ENCODE measurements around the genes TACR2 and NEUROG3.

DNA sequence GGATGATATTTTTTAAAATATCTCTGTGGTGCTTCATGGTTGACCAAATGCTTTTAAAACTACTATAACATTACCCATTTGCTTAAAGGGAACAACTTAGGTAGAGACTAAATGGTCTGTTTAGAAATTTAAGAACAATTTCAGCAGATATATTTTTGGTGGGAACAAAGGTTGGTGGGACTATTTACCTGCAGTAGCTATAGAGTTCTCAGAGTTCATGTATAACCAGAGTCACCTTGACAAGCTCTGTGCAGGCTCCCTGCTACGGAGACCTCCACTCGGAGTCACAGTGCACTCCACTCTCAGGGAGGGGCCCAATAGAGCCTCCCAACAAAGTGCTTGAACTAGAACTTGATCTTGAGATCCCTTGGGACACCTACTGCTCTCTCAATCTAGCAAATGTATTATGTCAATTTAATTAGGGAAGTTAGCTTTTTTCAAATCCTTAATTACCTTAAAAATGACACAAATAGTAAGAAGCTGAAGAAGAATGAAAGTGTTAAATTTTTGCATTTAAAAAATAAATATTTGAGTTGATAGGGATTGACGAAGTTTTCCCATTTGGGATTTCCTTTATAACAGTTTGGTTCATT is 2.3 kb downstream of the MYPN start:
- RRBS, 2 experiments: no CpG with 5 or more reads among the region's 3 CpGs

- RRBS, 2 experiments: no CpG with 5 or more reads among the region's 7 CpGs
Observed at GRCh38 chr10:68153448-68154165, 44.3 kb downstream of the MYPN start.

DNA sequence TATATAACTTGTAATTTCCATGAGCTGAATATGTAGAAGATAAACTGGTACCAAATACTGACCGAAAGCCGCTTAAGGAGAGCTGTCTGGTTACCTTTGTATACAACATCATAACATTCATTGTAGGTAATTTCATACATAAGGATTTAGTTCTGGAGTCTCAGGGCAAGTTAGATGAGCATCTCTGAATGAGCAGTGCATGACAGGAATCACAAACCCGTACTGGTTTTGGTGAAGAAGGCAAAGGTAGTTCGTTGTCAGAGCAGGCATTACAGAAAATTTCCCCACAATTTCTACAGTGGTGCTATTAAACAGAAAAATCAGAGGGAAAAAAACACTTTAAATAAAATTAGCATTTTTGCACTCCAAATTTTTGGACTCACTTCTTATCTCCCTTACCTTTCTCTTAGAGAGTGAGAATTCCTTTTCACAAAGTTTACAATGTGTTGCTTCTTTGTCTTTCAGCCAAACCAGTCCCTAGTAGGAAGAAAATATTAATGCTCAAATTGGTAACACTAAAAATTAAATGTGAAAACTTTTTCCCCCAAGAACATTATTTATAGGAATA is 13.0 kb upstream of the PBLD start:
- RRBS, 2 experiments: no CpG with 5 or more reads among the region's 4 CpGs

GRCh38 chr10:68526542-68526855 is 824 bp downstream of the SLC25A16 start:
- RRBS, 2 experiments: no CpG with 5 or more reads among the region's 2 CpGs

DNA sequence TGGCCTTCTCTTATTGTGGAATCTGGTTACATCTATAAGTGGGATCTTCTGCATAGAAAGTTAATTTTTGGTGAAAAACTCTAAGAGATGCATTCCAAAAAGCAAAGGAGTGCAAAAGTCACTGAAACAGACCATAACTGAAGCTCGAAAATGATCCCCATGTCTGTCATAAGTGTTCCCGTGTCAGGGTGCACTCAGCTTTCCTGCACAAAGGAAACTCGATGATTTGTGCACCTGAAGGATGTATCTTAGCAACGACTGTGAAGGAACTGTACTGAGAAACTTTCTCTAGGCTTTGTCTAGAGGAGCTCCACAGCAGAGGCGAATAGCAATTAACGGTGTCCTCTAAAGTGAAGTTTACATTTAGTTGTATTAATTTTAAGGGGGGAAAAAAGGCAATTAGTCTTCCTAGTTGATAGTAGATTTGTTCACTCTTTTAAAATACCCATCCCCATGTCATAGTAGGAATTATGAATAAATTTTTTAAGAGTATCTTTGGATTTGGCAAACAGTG is 24.2 kb upstream of the DDX50 start:
- RRBS, 2 experiments: no CpG with 5 or more reads among the region's 6 CpGs

GRCh38 chr10:68959771-68960362 is 3.9 kb downstream of the DDX21 start:
- RRBS, 2 experiments: no CpG with 5 or more reads among the region's 1 CpG

GRCh38 chr10:68983511-68983972 is 5.1 kb upstream of the KIFBP start:
- RRBS, 2 experiments: no CpG with 5 or more reads among the region's 1 CpG

GRCh38 chr10:69071425-69071915 is 16.4 kb upstream of the SRGN start:
- RRBS, 2 experiments: no CpG with 5 or more reads among the region's 7 CpGs

- RRBS, 2 experiments: no CpG with 5 or more reads among the region's 16 CpGs
Observed at GRCh38 chr10:69093342-69094029, 5.6 kb downstream of the SRGN start.

- RRBS, 2 experiments: no CpG with 5 or more reads among the region's 9 CpGs
Observed at GRCh38 chr10:69232239-69232651, 12.1 kb downstream of the HKDC1 start.

DNA sequence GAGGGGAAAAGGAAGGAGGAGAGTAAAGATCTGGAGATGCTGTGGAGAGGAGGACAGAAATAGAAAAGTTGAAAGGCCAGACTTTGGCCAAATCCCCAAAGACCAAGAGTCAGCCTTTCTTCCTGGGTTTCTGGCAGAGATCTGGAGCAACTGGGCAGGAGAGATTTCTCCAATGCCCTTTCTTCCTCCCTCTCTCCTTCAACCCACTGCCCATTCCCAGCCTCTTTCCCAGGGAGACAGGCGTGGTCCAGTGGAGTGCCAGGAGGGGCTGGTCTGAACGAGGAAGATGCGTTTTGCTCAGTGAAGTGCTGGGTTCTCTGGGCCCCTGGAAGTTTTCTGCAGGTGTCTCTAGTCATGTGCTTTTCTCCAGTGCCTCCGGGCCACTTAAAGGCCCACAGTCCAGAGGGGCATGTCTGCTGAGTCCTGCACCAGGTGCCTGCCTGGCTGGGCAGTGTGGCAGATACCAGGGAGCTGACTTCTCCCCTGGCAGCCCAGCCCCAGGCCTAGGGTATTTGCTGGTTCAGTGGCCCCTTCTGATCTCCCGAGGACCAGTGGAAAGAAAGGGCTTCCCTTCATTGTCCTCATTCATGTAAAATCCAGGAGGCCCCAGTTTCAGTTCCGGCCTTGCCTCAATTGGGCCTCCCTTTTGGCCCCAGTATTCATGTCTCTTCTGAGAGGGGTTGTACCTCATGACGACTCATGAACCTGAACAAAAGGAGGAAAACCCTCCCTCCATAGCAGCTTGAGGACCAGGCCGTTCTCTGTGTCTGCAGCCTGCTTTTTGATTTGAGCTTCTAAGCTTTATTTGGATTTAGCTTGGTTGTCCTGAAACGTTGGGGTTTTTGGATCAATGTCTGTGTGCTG is 20.4 kb downstream of the HK1 start:
- RRBS, 2 experiments: no CpG with 5 or more reads among the region's 9 CpGs

GRCh38 chr10:69360805-69361594 is 42.4 kb downstream of the HK1 start:
- RRBS, 2 experiments: no CpG with 5 or more reads among the region's 7 CpGs

DNA sequence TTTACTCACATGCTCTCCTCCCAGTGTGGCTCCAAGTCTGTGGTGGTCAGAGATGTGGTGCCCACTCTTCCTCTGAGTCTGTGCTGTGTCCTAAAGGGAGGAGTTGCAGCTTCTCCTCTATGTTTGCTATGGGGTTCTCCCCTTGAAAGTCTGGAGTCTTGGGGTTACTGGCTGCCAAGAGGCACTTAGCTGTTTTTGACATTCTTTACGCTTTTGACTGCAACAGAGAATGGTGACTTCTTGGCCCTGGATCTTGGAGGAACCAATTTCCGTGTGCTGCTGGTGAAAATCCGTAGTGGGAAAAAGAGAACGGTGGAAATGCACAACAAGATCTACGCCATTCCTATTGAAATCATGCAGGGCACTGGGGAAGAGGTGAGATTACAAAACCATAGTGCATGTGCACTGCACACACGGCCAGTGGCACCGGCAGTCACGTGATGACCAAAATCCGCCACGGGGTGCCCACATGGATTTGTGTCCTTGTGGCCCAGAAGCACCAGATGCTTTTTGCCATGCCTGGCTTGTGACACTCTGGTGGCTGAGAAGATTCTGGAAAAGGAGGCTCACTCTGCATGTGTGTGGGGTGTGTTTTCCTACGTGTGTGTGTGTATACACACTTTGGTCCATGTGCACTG is 32.5 kb downstream of the TACR2 start:
- RRBS, 2 experiments: no CpG with 5 or more reads among the region's 11 CpGs

DNA sequence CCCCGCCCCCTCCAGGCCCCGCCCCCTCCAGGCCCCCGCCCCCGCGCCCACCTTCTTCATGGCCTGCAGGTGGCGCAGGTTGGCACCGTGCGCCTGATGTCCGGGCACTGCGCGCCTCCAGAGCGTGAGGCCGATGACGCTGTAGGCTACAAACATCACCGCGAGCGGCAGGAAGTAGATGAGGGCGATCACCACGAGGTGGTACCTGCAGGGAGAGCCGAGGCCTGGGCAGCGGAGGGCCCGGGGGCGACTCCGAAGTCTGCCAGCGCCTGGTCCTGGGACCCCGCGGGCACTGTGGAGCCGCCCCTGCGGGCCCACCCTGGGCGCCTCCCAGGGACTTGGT is 7.9 kb downstream of the TACR2 start:
- RRBS, 2 experiments: no CpG with 5 or more reads among the region's 30 CpGs

GRCh38 chr10:69416268-69417283 is at the start of gene TACR2:
Gene TACR2, minus strand, starts transcription at chr10:69416918.
- RRBS, 2 experiments: no CpG with 5 or more reads among the region's 21 CpGs

GRCh38 chr10:69455352-69455753 is 4.1 kb downstream of the TSPAN15 start:
- RRBS, 2 experiments: no CpG with 5 or more reads among the region's 2 CpGs

DNA sequence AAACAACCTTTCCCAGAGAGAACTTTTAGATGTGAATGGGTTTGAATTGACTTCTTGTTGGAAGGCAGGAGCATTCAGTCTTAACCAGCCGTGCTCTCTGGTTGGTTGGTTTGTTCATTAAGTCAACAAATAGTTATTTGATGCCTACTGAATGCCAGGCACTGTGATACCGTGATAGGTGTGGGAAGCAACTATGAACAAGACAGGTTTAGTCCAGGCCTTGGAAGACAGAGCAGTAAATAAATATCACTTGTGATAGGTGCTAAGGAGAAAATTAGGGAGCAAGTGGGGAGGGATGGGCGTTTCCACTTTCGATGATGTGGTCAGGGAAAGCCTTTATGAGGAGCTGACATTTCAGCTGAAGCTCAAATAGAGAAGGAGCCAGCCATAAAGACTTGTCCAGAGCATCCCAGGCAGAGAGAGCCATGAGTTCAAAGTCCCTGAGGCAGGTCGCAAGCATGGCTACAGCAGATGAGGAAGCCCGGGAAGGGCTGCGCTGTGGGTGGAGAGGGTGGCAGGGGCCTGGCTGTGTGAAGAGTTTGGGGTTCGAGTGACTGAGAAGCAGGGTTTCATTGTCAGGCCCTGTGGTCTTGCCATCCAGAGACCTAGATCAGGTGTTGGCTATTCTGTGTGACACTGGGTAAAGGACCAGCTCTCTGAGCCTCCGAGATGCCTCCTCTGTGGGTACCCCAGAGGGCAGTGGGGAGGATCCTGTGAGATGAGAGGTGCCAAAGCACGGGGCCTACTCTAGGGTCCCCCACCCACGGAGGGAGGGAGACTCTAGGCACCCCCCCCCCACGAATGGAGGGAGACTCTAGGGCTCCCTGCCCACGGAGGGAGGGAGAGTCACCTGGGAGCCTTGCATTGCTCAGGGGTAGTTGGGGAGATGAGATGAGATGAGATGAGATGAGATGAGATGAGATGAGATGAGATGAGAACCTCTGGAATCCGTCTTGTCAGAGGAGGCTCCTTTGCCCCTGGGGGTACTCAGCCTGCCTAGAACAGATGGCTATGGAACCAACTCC is 8.2 kb downstream of the TSPAN15 start:
- RRBS, 2 experiments: no CpG with 5 or more reads among the region's 14 CpGs

GRCh38 chr10:69474559-69475480 is 23.6 kb downstream of the TSPAN15 start:
- RRBS, 2 experiments: 62 to 81% methylated on average over 3 of the region's 11 CpGs

DNA sequence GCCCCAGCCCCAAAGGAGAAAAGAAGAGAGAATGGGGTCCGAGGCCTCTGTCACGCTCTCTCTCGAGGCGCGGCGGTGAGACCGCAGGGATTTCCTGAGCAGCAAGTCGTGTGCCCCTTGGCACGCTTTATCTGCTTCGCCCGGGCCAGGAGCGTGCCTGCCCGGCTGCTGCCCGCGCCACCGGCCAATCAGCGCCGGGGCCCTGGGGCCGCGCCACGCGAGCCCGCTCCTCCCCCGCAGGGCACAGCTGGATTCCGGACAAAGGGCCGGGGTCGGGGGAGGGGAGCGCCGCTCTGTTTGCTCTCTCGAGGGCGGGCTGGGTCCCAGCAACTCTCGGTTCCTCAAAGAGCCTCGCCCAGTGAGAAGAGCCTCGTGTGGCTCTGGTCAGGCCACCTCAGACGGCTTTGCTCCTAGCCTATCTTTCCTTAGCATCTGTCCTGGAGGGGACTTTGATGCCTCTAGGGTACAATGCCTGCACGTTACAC is at the start of gene NEUROG3:
Gene NEUROG3 (minus strand): TSS at position 100 of the 485 bp plus-strand sequence.
- RRBS, 2 experiments: 1 to 2% methylated on average over 8 of the region's 36 CpGs

DNA sequence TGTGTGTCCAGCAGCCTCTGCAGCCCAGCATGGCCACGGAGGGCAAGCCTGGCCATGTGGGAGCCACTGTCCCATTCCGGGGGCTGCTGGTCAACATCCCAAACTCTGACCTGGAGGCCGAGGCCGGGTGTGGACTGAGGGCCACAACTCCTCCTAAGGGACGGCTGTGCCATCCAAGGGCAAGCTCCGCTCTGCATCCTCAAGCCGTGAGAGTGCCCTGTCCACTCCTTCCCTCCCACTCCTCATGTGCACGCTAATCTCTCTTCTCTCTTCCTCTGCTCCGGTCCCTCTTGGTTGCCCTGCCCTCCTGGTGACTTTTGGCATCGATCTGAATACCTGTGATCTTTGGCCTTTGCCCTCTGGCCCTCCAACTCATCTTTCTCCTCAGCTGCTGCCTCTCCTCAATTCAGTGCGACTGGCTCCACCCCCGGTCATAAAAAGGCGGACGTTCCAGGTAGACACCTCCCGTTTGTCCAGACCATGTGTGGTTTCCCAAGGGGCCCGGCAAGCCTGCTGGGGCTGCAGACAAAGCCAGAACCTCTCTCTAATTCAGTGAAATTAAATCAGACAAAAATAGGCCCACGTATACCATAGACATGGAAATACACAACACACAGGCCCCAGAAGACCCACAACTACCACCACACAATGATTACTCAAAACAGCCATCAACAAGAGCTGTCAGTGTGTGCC is 96.7 kb downstream of the COL13A1 start:
- RRBS, 2 experiments: 47 to 56% methylated on average over 7 of the region's 17 CpGs